ENCODE measurements around a stretch of chr17.

DNA sequence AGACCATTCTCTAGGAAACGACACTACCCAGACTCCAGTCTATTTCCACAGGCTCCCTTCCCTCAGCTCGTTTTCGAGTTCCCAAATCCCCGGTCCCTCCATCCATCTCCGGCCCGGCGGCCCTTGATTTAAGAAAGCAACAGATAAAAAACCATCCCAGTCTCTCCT, 232 bp downstream of the RPL26 start:
- PRO-cap, result no peak
- RRBS, result no CpG with 5 or more reads among the region's 7 CpGs

DNA sequence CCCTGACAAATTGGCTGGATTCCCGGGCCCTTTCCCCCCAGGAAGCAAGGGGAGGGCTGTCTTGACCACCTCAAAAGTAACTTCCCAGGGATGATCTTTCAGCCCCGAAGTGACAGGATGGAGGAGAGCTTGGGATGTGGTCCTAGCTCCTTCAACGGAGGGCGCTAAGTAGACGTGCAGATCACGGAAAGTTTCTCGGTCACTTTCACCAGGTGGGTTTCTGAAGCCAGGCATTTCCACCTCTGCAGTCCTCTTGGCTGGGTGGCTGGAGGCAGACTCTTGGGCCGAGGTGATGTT, 777 bp downstream of the MFSD6L start:
- PRO-cap, result no peak
- RRBS, result no CpG with 5 or more reads among the region's 8 CpGs

DNA sequence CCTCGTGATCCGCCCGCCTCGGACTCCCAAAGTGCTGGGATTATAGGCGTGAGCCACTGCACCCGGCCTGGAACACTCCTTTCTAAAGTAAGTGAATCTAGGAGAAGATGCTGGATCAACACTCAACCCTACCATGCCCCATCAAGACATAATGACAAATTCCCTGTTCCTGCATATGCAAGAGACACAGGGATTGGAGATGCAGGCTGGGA, 42.0 kb upstream of the PIK3R6 start:
- PRO-cap, result no peak
- RRBS, result no CpG with 5 or more reads among the region's 6 CpGs

DNA sequence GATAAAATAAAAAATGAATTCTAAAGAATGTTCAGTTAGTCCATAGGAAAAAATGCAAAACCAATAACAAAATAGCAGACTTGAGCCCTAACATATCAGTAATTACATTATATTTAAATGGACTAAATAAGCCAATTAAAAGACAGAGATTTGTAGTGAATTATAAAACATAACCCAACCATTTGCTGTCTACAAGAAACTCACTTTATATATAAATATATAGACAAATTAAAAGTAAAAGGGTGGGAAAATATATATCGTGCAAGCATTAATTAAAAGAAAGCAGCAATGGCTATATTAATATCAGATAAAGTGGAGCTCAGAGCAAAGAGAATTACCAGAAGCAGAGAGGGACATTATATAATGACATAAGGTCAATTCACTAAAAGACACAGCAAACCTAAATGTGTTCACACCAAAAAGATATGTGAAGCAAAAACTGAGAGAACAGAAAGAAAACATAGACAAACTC, 36.4 kb downstream of the PIK3R5 start:
- PRO-cap, result no peak
- RRBS, result no CpG with 5 or more reads among the region's 1 CpG

GRCh38 chr17:9057329-9057798, 36.1 kb downstream of the NTN1 start:
- PRO-cap, result no peak
- RRBS, result no CpG with 5 or more reads among the region's 11 CpGs

DNA sequence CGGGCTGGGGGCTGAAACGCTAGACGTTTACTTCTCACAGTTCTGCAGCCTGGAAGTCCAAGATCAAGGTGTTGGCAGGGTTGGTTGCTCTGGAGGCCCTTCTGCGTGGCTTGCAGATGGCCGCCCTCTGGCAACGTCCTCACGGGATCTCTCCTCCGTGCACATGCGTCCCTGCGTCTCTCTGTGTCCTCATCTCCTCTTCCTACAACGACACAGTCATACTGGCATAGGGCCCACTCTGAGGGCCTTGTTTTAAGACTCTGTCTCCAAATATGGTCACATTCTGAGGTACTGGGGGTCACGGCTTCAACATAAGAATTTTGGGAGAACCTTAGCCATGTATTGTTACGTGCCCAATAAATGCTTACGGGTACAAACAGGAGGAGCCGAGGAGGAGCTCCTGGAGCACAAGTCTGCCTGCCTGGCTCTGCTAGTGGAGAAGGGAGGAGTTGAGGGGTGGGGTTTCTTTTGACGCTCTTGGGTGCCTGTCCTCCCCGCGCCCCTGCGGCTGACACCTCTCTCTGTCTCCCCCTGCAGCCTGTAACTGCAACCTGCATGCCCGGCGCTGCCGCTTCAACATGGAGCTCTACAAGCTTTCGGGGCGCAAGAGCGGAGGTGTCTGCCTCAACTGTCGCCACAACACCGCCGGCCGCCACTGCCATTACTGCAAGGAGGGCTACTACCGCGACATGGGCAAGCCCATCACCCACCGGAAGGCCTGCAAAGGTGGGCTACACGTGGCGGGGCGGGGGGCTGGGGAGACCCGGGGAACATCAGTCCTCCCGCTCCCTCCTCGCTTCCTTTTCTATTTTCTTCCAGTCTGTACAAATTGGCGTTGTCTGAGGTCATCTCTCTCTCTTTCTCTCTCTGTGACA, 141.2 kb downstream of the NTN1 start:
- PRO-cap, result no peak
- RRBS, result 80% methylated on average over 9 of the region's 39 CpGs

GRCh38 chr17:9272092-9272374, 250.7 kb downstream of the NTN1 start:
- PRO-cap, result no peak
- RRBS, result 58% methylated on average over 2 of the region's 6 CpGs

- PRO-cap, result no peak
- RRBS, result 94% methylated on average over 4 of the region's 14 CpGs
Measured at GRCh38 chr17:9468487-9469006, 107.1 kb downstream of the STX8 start.

DNA sequence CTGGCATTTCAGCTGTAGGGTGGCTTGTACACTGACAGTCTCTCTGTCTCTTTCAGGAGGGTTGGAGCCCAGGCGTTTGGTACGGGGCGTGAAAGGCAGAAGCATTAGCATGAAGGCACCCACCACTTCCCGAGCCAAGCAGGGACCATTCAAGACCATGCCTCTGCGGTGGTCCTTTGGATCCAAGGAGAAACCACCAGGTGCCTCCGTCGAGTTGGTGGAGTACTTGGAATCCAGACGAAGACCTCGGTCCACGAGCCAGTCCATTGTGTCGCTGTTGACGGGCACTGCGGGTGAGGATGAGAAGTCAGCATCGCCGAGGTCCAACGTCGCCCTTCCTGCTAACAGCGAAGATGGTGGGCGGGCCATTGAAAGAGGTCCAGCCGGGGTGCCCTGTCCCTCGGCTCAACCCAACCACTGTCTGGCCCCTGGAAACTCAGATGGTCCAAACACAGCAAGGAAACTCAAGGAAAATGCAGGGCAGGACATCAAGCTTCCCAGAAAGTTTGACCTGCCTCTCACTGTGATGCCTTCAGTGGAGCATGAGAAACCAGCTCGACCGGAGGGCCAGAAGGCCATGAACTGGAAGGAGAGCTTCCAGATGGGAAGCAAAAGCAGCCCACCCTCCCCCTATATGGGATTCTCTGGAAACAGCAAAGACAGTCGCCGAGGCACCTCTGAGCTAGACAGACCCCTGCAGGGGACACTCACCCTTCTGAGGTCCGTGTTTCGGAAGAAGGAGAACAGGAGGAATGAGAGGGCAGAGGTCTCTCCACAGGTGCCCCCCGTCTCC, 63.3 kb downstream of the DHRS7C start:
- PRO-cap, result no peak
- RRBS, result no CpG with 5 or more reads among the region's 28 CpGs

GRCh38 chr17:9910413-9910676, 5.3 kb upstream of the RCVRN start:
- PRO-cap, result no peak
- RRBS, result no CpG with 5 or more reads among the region's 5 CpGs

DNA sequence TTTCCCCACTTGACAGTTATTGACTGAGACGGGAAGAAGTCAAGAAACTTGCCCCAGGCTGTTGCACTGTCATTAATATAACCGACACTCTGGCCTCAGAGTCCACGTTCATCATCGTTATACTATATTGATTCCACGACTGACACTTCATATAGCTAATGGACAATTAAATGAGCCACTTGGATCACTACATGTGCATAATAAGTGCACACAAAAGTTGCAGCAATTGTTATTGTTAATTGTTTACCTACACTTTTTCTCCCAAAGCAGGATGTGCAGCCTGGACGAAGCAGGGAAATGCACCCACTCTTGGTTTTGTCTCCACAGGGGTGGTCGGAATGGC, 53.0 kb upstream of the RCVRN start:
- PRO-cap, result no peak
- RRBS, result no CpG with 5 or more reads among the region's 7 CpGs

GRCh38 chr17:10018439-10019056, 113.5 kb upstream of the RCVRN start:
- PRO-cap, result no peak
- RRBS, result no CpG with 5 or more reads among the region's 8 CpGs

DNA sequence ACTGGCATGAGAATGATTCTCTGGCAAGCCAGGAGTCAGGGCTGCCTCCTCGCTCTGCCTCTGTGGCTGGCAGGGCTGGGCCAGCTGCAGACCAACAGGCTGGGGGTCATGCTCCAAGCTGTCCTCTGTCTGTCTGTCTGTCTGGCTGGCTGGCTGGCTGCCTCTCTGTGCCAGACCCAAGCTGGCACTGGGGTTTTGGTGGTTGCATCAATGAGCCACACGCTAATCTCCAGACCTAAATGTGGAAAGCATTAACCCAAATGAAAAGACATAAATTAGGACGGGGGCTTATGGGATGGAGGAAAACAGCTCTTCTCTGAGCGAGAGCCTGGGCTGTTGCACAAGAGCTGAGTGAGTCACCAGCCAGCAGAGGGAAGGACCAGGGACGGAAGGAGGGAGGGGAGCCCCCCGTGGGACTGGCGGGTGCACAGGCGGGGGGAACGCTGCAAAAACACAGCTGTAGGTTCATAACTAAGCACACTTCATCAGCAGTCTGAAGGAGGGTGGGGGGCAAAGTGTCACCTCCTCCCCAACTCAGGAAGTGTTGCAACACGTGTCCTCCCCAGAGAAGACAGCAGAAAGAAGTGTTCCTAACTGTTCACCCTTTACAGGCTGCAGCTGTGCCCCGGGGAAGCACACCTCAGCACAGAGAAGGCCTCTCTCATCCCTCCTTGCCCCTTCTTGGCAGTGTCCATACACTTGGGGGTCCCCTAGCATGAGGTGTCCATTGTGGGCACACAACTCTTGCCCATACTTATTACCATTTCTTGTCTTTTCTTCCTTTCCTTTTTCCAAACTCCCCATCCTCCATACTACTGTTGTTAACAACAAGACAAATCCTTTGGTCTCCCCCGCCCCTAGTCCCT, 83.3 kb downstream of the GAS7 start:
- PRO-cap, result no peak
- RRBS, result no CpG with 5 or more reads among the region's 12 CpGs

- PRO-cap, result bidirectional peak, plus-strand start at chr17:10128214, minus-strand start at chr17:10128117
- RRBS, result 19% methylated on average over 8 of the region's 24 CpGs
Measured at GRCh38 chr17:10127614-10128477, 70.6 kb downstream of the GAS7 start.

- PRO-cap, result no peak
- RRBS, result no CpG with 5 or more reads among the region's 10 CpGs
Measured at GRCh38 chr17:10728935-10729388, 861 bp downstream of the TMEM220 start.

GRCh38 chr17:10730189-10730564, 354 bp upstream of the TMEM220 start:
- PRO-cap, result no peak
- RRBS, result no CpG with 5 or more reads among the region's 14 CpGs

GRCh38 chr17:10802469-10802839, 1.4 kb downstream of the TMEM238L start:
- PRO-cap, result no peak
- RRBS, result no CpG with 5 or more reads among the region's 4 CpGs

- PRO-cap, result no peak
- RRBS, result no CpG with 5 or more reads among the region's 5 CpGs
Measured at GRCh38 chr17:10827776-10828576, 9.9 kb downstream of the PIRT start.

- PRO-cap, result no peak
- RRBS, result no CpG with 5 or more reads among the region's 35 CpGs
Measured at GRCh38 chr17:10844166-10845491, 6.7 kb upstream of the PIRT start.

- PRO-cap, result no peak
- RRBS, result no CpG with 5 or more reads among the region's 5 CpGs
Measured at GRCh38 chr17:10931385-10931741, 93.5 kb upstream of the PIRT start.